Measurements from ENCODE around the gene FOXF2.

DNA sequence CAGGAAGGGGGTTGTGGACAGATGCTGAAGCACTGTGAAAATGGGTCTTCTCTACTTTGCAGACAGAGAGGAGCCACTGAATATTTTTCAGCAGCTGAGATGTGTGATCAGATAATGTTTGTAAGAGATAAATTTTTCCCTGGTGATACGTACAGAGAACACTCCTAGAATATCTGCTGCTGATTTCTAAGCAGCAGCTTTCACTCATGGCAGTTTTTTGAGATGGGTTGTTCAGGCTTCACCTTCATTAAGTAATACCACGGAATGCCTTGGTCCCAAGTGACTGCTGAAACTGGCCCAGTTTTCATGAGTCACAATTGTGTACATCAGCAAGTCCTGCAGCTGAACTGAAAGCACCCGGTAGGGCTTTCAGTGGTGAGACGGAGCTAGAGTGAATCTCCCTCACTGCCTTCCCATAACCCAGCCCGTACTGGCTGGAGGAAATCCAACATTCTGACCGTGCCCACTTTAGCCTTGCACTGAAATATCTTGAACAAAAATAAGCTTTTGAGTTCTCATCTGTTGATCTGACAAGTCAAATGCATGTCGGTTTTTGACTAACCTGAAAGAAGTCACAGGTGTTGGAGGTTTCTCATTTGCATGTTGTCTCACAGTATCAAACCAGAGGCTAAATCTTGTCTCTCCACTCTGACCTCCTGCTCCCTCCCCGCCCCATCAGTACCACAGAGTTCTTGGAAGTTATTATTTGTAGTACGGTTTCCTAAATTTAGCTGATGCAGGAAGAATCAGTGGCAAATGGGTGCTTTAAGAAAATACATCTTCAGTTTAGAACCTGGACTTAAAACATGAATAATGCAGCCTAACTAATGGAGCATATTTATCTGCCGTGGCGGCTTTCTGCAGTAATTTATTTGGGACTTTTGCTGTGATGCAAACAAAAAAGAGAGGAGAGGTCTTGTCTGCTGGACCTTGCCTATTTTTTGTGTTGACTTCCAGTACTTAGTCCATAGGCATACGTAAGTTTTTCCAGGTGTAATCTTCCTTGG, 35.9 kb downstream of the DUSP22 start:
- RRBS, 2 experiments, result no CpG with 5 or more reads among the region's 12 CpGs

GRCh38 chr6:392456-393527, 1.2 kb downstream of the IRF4 start:
- RRBS, 2 experiments, result 57 to 66% methylated on average over 43 of the region's 126 CpGs

- RRBS, 2 experiments, result no CpG with 5 or more reads among the region's 11 CpGs
Measured at GRCh38 chr6:393814-394250, 2.3 kb downstream of the IRF4 start.

GRCh38 chr6:453080-453945, 61.8 kb downstream of the IRF4 start:
- RRBS, 2 experiments, result no CpG with 5 or more reads among the region's 21 CpGs

GRCh38 chr6:582385-582817, 74.5 kb downstream of the HUS1B start:
- RRBS, 2 experiments, result no CpG with 5 or more reads among the region's 12 CpGs

GRCh38 chr6:716197-716423, 23.2 kb upstream of the EXOC2 start:
- RRBS, 2 experiments, result no CpG with 5 or more reads among the region's 7 CpGs

- RRBS, 2 experiments, result 55% methylated on average over 6 of the region's 12 CpGs; no CpG with 5 or more reads in 1 of the 2 experiments
Measured at GRCh38 chr6:1038992-1039562, 272.8 kb upstream of the FOXQ1 start.

DNA sequence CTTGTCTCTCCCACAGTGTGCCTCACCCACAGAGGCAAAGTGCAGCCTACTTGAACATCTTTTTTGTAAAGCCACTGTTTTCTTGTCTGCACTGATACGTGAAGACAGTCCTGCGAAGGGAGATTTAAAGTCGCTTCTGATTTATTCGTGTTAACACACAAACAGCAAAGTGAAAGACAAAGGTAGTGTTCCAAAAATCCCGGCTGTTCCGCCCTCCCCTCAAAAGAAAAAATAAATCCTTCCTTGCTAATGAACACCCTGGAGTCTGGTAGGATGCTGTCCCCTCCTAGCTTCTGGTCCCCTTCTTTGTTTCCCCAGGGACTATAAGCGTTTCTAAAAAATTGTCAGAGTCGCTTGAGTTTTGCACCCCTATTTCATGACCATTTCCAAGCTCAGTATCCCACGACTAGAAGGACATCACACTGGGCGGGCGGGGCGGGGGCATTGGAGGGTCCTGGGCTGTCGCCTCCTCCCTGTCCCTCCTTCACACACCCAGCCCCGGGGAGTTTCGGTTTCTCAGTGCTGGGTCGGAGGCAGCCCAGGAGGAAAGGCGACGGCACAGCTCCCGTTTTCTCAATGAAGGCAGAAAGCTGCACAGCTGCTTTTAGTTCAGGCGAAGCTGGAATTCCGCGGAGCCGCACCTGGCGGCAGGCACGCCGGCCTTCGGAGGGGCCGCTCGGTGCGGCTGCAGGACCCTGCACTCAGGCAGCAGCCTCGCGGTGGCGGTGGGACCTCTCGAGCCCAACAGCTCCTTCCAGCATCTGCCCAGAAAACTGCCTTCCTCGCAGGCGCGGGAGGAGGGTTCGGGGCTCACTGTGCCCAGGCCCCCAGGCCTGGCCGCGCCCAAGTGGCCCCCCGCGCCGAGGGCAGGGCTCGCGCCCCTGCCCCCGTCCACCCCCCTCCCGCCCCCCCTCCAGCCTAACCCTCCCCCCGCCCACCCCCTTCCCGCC, 4.4 kb downstream of the FOXQ1 start:
- RRBS, 2 experiments, result no CpG with 5 or more reads among the region's 49 CpGs

DNA sequence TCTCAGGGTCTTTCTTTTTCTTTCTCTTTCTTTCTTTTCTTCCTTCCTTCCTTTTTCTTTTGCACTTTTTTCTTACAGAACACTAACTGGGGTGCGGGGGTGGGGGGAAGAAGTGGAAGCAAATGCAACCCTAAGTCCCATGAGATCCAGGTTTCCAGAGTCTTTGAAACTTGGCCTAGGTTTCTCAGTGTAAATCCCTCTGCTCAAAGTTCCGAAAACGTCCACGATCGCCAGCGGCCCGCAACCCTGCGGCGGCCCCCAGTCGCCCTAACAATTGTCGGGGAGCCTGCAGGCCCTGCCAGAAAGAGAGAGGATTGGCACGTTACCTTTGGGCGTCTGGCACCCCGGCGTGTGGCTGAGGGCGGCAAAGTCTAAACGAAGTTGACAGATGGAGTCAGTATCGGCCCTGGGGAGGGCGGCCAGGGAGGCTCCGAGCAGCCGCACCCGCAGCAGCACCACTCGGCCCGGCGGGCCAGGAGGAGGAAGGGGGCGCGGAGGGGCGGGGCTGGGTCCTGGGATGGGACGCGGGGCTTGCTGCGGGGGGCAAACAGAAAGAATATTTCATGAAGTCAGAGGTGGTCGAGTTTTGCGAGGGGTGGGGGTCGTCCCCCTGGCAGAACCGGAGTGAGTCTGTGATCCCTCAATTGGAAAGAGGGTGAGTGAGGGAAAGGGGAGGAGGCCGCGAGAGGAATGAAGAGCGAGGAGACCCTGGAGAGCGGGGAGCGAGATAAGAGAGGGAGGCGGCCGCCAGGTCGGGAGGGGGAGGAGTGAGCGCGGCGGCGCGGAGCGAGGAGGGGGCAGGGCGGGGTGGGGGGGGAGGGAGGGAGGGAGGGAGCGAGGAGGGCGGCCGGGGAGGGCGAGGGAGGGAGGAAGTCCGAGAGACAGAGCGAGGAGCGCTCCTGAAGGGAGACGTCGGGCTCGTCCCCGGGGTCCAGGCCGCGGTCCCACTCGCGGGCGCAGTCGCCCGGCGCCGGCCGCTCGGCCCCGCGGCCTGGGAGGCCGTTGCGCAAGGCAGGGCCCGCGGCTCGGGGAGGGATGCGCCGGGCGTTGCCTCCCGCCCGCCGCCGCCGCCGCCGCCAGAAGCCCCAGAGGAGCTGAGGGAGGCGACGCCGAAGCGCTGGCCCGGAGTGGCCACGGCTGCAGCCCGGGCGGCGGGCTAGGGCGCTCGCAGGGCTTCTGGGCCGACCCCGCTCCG, at the start of gene FOXF2:
FOXF2 (plus strand) TSS at position 884 of the 1,195 bp plus-strand sequence.
- RRBS, 2 experiments, result 1 to 6% methylated on average over 48 to 57 of the region's 103 CpGs

GRCh38 chr6:1610917-1611701, 1.4 kb downstream of the FOXC1 start:
- RRBS, 2 experiments, result 1 to 6% methylated on average over 40 to 52 of the region's 116 CpGs

DNA sequence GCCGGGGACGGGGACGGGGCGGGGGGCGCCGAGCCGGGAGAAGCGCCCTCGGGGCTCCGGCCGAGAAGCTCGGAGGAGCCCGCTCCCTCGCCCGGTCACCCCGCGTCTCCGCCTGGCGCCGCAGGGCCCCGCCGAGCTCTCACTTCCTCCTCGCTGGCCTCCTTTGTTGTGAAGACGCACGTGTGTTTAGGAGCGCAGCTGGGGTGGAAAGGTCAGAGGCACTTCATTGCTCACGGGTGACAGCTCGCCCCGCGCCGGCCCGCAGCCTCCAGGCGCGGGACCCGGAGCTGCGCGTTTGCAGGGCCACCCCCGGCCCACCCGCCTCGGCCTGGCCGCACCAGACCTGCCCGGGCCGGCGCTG, 5.0 kb downstream of the FOXC1 start:
- RRBS, 2 experiments, result 87 to 92% methylated on average over 11 to 12 of the region's 44 CpGs

DNA sequence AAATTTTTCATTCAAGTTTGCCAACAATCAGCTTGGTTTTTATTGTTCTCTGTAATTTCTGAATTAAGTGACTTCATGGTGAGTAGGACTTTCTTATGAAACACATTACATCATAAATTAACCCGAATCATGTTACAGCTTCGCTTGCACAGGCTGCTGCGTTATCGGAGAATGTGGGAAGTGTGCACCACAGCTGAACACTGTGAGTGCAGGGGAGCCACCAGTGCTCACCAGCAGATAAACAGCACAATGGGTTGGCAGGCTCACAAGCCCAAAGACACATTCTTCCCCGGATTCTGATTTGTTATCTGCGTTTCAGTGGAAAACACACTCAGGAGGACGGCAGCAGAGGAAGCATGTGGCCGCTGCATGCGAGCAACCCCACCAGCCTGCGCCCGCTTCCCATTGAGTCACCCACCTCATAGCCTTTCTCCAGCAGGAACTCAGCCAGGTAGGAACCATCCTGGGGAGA, 121.1 kb downstream of the GMDS start:
- RRBS, 2 experiments, result no CpG with 5 or more reads among the region's 11 CpGs

GRCh38 chr6:2141732-2142337, 103.6 kb downstream of the GMDS start:
- RRBS, 2 experiments, result no CpG with 5 or more reads among the region's 17 CpGs

DNA sequence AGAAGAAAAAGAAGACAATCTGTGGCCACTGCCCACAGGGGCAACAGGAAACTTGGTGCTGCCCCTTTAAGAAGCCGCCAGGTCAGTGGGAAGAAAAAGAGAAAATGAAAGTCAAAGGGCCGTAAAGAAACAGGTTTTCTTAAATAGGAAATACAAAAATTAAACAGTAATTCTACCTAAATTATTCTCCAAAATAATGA, 23.7 kb downstream of the GMDS start:
- RRBS, 2 experiments, result no CpG with 5 or more reads among the region's 2 CpGs

- RRBS, 2 experiments, result no CpG with 5 or more reads among the region's 5 CpGs
Measured at GRCh38 chr6:2225425-2226131, 19.8 kb downstream of the GMDS start.

DNA sequence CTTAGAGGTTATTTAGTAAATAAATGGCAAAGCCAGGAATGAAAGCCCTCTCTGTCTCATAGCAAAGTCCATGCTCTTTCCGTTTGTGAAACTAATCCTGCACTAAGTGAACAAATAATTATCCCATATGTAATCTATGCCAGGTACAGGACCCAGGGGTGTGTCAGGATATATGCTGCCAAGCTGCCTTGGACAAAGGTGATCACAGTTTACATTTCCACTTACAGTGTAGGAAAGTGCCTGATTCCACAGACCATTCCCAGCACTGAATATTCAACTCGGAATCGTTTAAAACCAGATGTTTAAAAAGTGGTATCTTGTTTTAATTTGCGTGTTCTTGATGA, 13.7 kb upstream of the GMDS start:
- RRBS, 2 experiments, result no CpG with 5 or more reads among the region's 4 CpGs

DNA sequence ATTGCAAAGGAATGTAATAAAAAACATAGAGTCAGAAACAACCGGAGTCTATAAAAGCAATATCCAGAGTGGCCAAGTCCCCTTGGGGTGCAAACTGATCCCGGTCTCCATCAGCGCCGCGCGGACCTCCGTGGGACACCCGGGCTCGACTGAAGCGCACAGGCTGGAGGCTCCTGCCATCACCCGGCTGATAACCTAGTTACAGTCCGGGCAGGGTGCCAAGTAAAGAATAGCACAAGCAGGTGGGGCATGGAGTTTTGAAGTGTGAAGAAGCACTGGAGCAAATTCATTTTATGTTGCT, 205.1 kb upstream of the GMDS start:
- RRBS, 2 experiments, result 45 to 61% methylated on average over 10 to 11 of the region's 12 CpGs

DNA sequence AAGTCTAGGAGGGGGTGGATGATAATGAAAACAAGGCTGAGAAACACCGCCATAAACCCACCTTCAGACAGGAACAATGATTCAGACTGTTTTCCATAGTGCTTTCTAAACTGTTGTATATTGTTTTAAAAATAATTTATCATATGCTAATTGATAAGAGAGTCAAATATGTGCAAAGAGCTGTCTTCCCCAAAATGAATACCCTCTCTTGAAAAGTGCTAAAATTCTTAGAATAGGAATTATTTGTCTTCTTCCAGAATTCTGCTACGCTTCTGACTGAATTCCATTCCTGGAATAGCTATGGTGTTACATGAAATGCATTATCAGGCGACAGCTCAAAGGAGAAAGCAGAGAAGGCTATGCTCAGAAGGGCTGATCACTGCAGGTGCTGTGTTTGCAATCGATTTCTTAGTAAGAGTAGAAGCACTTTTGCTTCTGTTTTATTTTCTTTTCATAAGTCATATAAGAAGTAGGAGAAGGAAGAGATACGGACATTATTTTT, 7.5 kb downstream of the MYLK4 start:
- RRBS, 2 experiments, result no CpG with 5 or more reads among the region's 5 CpGs

GRCh38 chr6:2779059-2779934, 14.1 kb downstream of the WRNIP1 start:
- RRBS, 2 experiments, result 94 to 97% methylated on average over 1 of the region's 17 CpGs

DNA sequence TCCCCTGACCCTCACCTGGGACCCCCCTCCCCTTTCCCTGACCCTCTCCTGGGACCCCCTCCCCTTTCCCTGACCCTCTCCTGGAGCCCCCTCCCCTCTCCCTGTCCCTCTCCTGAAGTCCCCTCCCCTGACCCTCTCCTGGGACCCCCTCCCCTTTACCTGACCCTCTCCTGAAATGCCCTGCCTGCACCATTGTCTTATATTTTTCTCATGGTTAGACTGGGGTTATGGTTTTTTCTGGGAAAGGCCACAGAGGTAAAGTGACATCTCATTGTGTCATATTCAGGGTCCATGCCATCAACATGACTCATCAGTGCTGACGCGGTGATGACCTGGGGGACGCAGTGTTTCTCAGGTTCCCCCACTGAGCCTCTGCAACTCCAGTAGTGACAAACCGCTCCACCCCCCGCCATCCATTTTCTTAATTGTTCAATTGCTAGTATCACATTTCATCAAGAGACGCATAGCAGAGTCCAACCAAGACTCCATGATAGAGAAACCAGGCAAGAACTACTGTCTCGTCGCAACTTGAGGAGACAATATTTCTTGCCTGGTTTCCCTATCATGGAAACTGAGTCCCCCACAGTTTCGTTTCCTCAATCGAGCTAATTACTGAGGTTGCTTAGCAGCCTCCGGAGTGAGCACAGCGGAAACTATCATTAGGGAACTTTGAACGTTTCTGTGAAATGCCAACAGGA, 12.0 kb upstream of the SERPINB1 start:
- RRBS, 2 experiments, result no CpG with 5 or more reads among the region's 13 CpGs